Mesenchymal stem cell of the bone marrow (primary cell): ENCODE measurements around a stretch of chr2.

DNA sequence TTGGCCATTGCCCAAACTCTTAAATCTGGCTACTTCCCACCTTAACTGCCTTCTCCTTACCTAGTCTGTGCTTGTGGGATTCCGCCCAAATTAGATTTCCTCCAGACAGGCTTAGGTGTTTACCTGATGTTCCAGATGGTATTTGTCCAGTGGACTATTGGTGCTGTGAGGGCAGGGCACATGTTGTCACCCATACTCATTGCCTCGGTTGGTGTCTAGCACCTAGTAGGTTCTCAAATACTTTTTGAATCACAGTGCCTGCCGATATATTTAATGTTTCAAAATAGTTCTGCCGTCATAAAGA, 1.0 kb downstream of the SEPTIN2 start:
- CAGE, long polyA plus RNA: no peak

DNA sequence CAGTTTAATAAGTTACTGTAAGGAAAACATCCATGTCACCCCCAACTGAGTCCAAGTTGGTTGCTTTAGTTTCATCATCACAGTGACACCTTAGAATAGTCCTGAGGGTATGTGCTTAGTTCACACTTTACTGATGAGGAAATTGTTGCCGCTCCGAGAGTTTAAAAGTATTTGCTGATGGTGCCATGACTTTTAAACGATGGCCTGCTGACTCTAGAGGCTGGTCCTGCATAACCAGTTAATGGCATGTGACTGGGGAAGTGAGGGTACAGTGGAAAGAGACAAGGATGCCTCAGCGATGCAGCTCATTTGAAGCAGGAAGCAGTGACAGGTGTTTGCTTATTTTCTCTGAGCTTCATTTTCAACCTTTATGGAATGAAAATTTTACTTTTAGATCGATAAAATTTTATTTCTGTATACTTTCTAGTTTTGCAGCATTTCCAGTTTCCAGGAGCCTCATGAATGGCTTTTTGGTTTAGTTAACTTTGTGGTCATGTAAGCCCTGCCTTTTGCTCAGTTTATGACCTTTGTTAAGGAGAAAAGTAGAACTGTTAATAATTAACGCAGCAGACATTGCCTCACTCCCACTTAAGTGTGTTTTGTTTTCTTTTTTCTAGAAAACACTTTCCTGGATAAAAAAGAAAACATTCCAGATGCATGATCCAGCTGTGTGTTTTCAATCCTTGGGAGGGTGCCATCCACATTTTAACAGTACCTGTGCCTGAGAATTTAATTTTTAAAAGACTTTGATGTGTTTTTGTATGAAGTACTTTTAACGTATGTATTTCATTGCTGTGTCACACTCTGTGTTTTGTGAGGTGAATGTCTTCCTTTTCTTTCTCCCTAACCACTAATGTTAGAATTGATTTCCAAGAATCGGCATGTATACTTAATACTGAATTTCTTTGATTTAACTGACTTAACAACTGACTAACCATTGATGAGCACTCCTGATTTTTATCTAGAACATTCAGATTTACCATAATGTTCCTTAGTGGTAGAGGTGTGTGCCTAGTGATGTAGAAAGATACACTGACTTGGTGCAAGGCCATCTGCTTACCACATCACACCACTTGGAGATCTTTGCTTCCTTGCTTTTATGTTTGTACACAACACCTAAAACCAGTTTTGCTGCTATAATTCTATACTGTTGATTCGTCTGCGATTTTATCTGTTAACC, 4.3 kb upstream of the FARP2 start:
- CAGE, long polyA plus RNA: no peak

- CAGE, long polyA plus RNA: no peak
Observed at GRCh38 chr2:241382660-241383849, 27.0 kb downstream of the FARP2 start.

DNA sequence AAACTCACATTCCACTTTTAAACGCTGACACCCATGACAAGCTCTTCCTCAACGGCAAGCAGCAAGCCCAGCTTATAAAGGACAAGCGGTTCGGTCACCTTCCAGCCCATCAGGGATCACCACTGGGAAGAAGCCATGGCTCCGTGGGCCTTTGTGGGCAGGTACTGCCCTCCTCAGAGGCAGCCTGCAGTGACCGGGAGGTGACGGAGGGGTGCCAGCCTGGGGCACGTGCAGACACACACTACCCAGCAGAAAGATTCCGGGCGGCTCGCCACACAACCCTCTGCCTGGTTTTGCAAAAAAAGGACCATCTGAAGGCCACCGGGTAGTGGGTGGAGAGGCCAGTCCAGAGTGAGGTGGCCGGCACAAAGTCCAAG, 5.9 kb upstream of the BOK start:
- CAGE, long polyA plus RNA: no peak

- CAGE, long polyA plus RNA: no peak
Observed at GRCh38 chr2:241702872-241703508, 1.2 kb downstream of the ING5 start.

DNA sequence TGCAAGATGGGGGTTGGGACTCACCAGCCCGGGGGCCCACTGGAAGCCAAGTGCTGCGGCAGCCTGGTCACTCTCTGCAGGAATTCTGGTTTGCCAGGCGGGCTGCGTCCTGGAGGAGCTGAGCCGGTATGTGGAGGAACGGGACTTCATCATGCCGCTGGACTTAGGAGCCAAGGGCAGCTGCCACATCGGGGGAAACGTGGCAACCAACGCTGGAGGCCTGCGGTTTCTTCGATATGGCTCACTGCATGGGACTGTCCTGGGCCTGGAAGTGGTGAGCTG, 9.1 kb downstream of the D2HGDH start:
- CAGE, long polyA plus RNA: no peak

DNA sequence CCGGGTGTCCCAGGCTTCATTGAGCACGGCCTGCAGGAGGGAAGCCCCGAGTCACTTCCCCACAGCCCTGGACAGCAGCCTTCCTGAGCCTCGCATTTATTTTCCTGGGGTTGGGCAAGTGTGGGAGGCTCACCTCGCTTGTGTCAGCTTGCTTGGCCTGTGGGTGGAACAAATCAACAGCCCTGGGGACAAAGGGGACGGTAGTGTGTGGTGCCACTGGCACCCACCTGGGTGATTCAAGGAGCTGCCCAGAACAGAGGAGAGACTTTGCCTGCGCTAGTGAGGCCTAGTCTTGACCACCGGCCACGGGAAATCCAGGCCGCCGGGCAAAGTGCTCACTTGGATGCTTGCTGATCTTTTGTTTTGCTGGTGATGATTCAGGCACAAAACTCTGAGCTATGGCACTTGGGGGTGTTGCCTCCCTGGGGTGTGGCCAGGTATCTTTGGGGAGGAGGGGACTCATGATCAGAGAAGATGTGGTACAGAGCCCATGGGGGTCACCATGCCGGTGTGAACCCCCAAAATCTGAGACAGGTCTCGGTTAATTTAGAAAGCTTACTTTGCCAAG, 1.5 kb downstream of the GAL3ST2 start:
- CAGE, long polyA plus RNA: no peak

- CAGE, long polyA plus RNA: no peak
Observed at GRCh38 chr2:241881813-241882808, 12.6 kb downstream of the RTP5 start.

DNA sequence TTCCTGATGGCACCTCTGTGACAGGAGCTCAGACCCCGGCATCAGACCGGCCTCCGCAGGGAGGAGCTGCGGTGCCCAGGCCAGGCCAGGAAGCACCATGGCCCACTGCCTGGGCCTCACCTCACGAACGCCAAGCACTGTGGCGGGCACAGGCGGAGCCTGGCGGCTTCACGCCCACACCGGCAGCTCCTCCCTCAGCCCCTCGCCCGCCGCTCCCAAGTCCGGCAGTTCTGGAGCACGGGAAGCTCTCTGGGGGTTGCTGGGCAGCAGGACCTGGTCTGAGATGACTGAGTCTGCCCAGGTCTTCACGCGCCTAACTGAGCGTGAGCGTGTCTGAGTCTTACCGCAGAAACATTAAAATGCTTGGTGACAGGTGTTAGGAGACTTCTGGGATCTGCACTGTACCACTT, 8.9 kb downstream of the FAM240C start:
- CAGE, long polyA plus RNA: no peak

DNA sequence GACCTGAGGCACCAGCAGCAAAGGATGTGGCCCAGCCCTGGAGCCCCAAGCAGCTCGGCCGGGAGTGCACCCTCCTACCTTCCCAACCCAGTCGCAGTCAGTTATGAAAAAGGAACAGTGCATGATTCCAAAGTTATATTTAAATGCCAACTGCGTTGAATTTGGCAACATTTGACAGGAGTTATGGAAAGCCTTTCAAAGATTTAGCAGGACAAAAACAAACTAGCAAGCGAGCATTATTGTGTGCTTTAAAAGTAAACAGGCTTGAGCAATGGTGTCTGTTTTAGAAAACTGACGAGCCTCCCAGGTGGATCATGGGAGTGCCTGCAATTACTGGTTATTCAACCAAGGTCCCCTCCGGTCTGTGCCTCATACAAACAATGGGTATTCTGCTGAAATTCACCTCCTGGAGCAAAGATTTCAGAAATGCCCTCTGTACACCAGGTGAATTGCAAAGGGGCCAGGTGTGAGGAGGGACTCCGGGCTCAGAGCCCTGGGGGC, 8.4 kb downstream of the FAM240C start:
- CAGE, long polyA plus RNA: no peak

DNA sequence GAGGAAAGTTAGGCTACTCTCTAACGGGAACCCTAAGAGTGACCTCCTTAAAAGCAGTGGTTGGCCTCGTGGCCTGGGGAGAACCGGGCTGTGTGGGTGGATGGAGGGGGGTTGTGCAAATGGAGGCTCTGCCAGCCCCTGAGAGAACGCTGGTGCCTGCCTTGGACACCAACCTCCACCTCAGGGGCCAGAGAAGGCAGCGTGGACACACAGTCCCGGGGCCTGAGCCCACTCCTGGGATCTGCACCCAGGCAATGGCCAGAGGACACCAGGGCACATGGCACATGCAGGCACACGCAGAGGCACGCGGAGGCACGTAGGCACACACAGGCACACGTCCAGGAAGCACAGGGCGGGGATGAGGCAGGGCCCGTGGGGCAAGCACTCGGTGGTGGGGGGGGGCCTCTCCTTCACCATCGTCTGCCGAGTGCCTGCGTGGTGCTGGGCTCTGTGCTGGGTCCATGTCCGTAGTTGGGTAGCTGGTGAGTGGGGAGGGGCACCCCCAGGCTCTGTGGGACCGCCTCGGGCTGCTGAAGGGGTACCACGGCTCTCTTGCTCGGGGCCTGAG, 4.6 kb downstream of the FAM240C start:
- CAGE, long polyA plus RNA: no peak

GRCh38 chr2:241901407-241901774, 1.1 kb upstream of the FAM240C start:
- CAGE, long polyA plus RNA: no peak

GRCh38 chr2:241965698-241966492, 65.6 kb upstream of the FAM240C start:
- CAGE, long polyA plus RNA: no peak

- CAGE, long polyA plus RNA: no peak
Observed at GRCh38 chr2:241967807-241968960, 67.9 kb upstream of the FAM240C start.

GRCh38 chr2:242094759-242095129, 194.5 kb upstream of the FAM240C start:
- CAGE, long polyA plus RNA: no peak